A375 (cell line): ENCODE data around the genes TMPRSS7 and SIDT1.

DNA sequence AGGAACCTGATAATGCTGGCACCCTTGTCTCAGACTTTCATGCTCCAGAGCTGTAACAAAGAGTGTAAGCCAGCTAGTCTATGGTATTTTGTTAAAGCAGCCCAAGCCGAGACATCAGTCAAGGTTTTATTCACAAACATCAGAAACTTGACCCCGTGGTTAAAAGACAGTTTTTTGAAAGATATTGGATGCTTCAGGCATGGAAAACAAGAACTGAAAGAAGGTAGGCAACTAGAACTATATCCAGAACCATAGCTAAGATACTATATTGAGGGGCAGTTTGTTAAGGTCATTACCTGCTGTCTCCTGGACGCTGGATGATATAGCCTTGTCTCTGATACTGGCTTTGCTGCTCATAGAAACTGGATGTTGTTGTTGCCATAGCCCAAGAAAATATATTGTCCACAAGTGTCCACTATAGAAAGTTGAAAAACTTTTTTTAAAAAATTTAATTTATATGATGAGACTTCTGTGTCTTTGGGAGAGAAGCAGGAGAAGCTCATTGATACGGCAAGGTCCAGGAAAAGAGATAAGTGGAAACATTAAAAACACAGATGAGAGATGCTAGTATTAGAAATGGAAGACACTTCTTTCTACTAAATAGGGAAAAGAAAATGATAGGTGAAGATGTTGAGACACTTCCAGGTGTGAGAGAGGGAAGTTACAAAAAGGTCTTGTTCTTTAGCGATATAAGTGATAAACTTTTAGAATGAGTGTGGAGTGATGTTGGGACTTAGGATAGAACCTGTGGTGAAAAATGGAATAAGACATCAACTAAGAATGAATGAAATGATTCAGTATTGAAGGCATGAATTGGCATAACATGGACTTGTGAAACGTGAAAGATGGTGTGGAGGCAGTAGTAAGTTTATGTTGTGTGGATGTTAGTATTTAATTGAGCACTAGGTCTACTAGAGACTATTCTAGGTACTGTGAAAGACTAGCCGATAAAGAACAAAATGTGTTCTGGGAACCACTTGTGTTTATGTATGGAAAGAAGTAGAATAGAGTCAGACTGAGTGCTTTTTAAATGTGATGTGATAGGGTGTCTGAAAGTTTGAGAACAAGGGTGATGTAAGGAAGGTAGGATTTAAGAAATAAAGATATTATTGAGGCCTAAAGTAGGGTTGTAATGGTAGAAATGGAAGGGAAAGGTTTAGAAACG lies 12.3 kb downstream of the NECTIN3 start:
- RAMPAGE, long total RNA = no peak

GRCh38 chr3:111133517-111134671 lies 62.3 kb downstream of the NECTIN3 start:
- RAMPAGE, long total RNA = no peak

DNA sequence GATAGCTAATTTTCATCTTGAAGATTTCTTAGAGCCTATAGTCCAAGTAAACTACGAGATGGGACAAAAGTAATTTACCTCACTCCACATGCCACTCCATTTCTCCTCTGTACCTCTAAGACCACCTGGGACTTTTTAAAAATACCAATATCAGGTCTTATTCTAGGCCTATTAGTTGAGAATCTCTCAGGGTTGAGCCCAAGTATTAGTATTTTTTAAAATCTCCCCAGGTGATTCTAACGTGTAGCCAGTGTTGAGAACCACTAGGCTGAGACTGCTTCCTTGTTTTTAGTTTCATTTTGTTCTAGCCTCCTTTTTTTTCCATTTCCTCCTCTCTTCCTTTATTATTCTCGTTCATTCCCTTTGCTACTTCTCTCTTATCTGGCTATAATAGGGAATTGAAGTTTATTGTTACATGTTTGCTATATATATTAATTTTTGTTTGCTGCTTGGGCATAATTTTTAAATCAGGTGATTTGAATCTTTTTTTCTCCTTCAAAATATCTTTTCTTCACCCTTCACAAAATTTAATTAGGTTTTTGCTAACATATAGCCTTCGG lies 217.8 kb upstream of the CD96 start:
- RAMPAGE, long total RNA = no peak

GRCh38 chr3:111676766-111677300 lies 2.4 kb downstream of the PLCXD2 start:
- RAMPAGE, long total RNA = no peak

- RAMPAGE, long total RNA = no peak
These were observed 2.4 kb upstream of the PHLDB2 start for GRCh38 chr3:111856674-111856982.

DNA sequence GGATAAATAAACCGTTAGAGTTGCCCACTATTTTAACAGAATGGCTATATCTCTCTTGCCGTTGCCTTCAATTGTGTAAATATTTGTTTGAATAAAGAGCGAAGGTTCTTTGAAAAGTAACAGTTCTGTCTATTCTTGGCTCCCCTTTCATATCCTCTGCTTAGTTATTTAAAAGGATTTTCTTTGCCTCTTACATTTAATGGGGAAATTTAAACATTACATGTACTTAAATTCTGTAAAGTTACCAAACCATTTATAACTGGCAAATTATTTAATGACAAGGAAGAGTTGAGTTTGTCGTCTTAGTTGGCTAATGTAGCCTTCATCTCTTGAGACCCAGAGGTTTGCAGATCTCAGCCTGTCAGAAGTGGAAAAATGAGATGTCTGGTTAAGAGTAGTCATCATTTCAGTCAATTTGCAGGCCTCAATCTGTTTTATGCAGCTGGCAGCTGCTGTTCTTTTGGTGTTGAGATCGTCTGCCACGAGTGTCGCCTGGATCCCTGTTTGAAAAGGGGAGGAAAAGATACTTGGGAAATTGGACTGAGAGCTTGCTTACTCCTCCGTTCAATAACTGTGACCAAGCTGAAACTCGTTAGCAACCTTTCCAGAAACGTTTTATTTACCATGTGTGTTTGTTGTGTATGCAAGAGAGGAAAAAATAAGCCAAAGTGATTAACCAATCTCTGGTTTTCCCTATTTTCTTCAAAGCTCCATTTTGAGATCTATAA lies 2.2 kb downstream of the PHLDB2 start:
- RAMPAGE, long total RNA = no peak

DNA sequence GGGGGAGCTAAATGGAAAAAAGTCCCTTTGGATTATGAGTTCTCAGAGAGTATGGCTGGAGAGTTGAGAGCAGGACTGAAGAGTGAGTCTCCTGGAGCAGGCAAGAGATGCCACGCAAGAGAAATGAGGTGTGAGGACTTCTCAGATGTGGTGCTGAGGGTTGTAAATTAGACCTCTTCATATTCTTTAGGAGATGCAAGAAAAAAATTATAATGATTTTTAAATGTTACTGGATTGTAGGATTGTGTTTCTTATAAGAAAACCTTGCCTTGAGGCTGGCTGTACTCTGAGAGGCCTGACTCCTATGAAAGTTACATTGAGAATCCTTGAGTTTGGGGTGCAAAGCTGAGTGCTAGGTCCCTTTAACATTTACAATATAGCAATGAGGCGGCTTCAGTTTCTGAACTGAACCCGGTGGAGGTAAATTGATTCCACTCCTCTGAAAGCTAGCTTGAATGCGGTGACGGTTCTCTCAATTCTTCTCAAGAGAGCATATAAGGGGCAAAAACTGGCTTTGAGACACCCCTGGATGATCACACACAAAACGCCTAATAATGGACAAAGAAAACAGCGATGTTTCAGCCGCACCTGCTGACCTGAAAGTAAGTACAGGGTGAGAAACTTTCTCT lies at the start of gene TMPRSS7:
Gene TMPRSS7 (plus strand): TSS at position 445 of the 629 bp plus-strand sequence.
- RAMPAGE, long total RNA = no peak

DNA sequence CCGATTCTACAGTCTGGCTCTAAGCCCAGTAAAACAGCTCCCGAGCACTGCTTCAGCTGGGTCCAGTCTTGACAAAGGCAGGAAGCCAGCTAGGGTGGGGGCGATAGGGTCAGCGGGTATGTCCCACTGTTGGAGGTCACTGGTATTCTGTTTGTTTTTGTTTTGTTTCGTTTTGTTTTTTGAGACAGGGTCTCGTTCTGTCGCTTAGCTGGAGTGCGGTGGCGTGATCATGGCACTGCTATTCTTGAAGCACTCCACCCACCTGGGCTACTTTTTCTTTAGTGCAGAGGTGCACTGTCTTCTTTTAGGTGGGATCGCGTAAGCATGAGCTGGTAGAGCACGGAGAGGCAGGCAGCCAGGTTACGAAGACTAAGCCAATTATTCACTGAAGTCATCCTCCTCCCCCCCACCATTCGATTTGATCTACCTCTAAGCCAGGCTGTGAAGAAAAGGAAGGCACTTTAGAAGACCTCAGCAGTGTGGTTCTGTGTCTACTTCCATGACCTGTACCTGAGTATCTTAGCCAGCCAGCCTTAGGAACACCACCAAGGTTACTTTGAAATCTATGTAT lies 16.2 kb downstream of the GCSAM start:
- RAMPAGE, long total RNA = no peak

GRCh38 chr3:112136002-112136386 lies 2.9 kb upstream of the GCSAM start:
- RAMPAGE, long total RNA = no peak

- RAMPAGE, long total RNA = no peak
These were observed 4.1 kb downstream of the BTLA start for GRCh38 chr3:112495226-112495572.

- RAMPAGE, long total RNA = no peak
These were observed 1.4 kb downstream of the BTLA start for GRCh38 chr3:112497831-112498251.

DNA sequence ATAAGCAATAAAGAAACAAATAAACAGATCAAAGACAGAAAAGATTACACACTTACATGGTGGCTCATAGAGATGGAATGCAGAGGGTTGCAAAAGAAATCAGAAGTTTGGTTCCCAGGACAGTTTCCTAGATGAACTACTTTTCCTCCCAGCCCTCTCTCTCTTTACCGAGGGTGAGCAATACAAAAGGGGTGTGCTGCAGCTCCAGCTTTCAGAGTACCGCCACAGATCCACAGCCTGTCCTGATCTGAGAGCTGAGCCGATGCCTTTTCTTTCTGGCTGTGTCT lies 729 bp downstream of the CCDC80 start:
- RAMPAGE, long total RNA = no peak

DNA sequence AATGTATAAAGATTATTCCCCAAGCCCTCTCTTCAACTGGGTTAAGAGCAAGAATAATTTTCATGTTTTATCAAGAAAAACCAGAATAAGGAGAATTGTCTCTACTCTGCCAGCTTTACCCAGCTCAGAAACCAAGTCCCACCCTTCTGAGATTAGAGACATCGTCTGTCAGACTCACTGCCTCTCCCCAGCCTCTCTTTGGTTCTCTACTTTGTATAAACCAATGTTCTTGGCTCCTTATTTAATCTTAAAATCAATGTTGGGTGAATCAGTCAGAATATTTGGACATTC lies 33.8 kb downstream of the CD200R1L start:
- RAMPAGE, long total RNA = no peak

GRCh38 chr3:112939760-112939962 lies 35.2 kb downstream of the CD200R1 start:
- RAMPAGE, long total RNA = no peak

DNA sequence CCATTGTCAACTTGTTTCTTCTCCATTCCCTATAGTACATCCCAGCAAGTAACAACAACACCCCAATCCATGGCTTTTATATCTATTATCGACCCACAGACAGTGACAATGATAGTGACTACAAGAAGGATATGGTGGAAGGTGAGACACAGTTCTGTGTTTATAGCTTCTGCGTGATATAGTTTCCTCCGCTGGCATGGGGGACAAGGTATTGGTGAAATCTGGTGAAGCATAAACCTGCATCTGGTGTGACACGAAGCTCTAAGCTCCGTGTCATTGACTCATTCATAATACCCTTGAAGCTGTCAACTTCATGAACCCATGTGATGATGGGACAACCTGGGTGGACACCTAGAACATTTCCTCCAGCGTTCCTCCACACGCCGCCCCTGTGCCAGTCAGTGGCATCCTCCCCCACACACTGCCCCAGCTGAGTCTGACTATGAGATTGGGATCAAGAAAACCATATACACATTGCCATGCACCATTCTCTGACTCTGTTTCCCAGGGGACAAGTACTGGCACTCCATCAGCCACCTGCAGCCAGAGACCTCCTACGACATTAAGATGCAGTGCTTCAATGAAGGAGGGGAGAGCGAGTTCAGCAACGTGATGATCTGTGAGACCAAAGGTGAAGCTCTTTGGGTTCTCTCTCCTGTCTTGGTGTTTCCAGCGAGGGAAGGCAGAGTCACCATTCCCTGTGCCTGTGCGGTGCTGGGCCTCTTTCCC lies 69.3 kb downstream of the BOC start:
- RAMPAGE, long total RNA = no peak

- RAMPAGE, long total RNA = no peak
These were observed 29.6 kb downstream of the SPICE1 start for GRCh38 chr3:113485140-113485923.

DNA sequence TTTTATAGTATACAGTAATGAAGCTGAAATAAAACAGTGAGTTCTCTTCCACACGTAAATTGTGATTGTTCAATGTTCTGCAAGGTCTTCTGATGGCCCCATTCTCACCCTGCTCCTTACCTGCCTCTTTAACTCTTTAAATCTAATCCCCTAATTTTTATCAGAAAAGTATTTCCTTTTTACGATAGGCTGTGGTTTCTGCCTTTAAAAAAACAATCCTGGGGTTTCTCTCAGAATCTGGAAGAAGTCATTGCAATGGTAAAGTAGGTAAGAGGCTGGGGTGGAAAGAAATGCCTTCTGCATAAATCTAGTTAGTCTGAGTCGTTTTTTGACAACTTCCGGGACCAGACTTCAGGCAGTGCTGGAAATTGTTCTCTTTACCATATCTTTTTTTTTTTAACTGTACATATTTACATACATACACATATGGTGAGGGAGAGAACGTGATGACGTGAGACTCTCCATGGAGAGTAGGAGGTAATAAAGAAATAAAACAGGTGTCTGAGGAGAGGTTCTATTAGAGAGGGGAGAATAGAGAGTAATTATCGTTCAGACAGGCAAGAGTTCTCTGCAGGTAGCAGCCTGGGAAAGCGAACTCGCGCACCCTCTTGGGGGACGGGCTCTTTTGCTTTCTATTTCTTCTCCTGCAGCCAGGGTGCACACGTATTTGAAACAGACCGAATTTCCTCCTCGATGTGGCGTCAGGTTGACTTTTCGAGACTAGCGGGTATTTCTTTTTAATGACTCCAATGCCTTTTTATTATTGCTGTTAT lies at the start of gene SIDT1:
Gene SIDT1 (plus strand): TSS at position 664 of the 773 bp plus-strand sequence.
- RAMPAGE, long total RNA = no peak

DNA sequence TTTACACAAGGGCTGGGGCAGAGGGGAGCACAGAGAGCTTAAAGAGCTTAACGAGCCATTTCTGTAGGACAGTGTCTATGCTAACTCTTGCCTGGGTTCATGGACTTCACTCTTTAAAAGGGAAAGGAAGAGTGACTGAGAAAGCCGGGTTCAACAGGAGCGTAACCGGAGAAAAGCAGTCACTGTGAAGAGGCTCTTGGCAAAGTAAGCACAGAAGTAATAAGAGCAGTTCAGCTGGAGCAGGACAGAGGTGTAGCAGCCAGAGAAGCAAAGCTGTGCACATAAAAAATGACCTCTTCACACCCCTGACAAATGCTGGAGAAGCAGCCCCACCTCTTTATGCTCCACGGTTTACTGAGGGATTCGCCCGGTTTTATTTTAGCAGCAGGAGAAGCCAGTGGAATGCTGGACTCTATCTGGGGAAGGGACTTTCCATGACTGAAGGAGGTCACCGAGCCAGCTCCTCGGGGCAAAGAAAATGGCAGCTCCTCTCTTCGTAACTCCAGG lies 66.4 kb downstream of the USF3 start:
- RAMPAGE, long total RNA = no peak

- RAMPAGE, long total RNA = no peak
These were observed 6.0 kb downstream of the USF3 start for GRCh38 chr3:113690337-113690927.

GRCh38 chr3:113726347-113726937 lies 19.6 kb downstream of the NAA50 start:
- RAMPAGE, long total RNA = no peak